BJ (cell line): ENCODE measurements around a stretch of chr11.

DNA sequence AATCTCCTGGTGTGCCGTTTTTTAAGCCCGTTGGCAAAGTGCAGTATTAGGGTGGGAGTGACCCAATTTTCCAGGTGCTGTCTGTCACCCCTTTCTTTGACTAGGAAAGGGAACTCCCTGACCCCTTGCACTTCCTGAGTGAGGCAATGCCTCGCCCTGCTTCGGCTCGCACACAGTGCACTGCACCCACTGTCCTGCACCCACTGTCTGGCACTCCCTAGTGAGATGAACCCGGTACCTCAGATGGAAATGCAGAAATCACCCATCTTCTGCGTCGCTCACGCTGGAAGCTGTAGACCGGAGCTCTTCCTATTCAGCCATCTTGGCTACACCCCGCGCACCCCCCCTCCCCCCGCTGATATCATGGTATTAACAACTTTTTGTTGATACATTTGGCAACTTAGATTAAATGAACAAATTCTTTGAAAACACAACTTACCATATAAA lies 18.3 kb upstream of the PRDM11 start:
- CAGE, long polyA plus RNA: no peak
- RRBS: no CpG with 5 or more reads among the region's 13 CpGs

DNA sequence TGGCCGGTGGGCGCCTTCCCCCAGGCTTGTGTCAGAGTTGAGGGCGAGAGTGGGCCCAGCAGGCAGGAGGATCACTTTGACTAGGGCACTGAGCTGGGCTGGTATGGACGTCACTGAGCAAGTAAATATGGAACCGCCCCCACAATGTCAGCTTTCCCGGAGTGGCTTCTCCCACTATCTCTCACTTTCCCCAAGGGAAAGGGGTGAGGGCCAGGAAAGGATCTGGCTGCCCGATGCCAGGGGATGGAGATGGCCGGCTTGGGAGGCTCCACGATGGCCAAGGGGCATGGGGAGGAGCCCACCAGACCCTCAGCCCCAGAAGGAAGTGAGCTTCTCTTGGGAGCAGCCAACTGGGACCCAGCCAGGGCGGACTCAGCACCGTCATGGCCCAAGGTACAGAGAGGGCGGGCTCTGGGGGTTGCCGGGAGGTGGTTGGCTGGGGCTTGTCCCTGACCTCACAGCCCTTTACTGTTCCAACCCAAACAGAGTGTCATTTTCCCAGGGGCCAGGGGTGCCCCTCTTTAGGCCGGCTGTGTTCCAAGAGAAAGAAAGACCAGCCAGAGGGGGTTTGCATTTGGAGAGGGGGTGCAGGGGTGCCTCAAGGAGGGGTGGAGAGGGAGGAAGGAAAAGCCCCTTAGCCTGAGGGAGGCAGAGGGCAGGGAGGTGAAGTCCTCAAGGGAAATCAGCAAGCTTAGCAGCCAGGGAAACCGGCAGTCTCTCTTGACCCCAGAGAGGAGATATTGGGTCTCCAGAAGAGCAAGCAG lies 8.8 kb downstream of the PRDM11 start:
- CAGE, long polyA plus RNA: no peak
- RRBS: 24% methylated on average over 5 of the region's 15 CpGs

- CAGE, long polyA plus RNA: no peak
- RRBS: no CpG with 5 or more reads among the region's 3 CpGs
Measured at GRCh38 chr11:45259516-45260076, 26.5 kb downstream of the SYT13 start.

GRCh38 chr11:45411145-45411916 lies 125.2 kb upstream of the SYT13 start:
- CAGE, long polyA plus RNA: no peak
- RRBS: 5% methylated on average over 2 of the region's 7 CpGs

GRCh38 chr11:45658275-45659185 lies 6.9 kb downstream of the CHST1 start:
- CAGE, long polyA plus RNA: no peak
- RRBS: 5% methylated on average over 10 of the region's 24 CpGs

GRCh38 chr11:45721907-45722484 lies 56.6 kb upstream of the CHST1 start:
- CAGE, long polyA plus RNA: no peak
- RRBS: no CpG with 5 or more reads among the region's 17 CpGs

DNA sequence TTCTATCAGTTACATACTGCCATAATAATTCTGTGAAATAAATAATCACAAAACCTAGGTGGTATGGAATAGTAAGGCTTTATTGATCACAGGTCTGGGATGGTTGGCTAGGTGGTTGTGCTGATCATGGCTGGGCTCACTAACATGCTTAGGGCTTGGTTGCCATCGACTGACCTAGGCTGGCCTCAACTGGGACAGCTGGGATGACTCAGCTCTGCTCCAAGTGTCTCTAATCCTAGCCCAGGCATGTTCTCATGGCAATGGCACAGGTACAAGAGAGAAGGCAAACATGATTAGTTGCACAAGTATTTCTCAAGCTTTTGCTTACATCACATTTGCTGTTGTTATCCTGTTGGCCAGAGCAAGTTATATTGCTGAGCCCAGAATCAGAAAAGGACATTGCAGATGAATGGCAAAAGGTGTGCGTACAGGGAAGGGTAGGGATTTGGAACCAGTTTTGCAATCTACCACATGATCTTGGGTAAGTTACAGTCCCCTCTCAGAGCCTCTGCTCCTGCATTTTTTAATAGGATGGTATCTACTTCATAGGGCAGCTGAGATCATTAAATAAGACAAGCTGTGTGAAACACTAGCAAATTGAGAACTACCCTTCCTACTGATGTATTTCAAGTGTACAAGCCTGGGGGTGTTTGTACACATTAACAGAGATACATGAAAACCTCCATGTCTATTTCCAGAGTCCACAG lies 68.4 kb upstream of the SLC35C1 start:
- CAGE, long polyA plus RNA: no peak
- RRBS: no CpG with 5 or more reads among the region's 2 CpGs

DNA sequence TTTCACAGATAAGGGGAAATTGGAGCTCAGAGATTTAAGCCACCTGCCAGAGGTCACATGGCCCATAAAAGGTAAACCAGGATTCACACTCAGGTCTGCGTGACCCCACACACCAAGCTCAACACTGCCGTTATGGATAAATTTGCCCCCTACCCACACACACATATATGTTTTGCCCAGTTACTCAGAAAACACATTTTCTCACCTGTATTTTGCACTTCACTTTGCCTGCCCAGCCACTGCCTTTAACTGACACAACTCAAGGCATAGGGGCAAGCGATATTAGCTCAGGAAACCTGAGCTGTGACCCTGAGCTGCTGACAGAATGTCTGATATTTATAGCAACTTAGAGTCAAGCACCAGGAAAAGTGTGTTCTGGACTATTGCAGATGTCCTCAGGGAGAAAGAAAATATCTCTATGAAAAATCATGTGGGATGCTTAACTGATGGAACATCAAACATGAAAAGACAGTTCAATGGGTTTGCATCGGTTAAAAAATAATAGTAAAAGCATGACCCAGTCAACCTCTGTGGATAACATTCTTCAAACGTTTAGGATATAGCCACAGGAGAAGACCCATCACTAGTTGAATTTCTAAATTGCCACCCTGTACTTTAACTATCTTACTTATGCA lies 63.9 kb upstream of the SLC35C1 start:
- CAGE, long polyA plus RNA: no peak
- RRBS: no CpG with 5 or more reads among the region's 5 CpGs

DNA sequence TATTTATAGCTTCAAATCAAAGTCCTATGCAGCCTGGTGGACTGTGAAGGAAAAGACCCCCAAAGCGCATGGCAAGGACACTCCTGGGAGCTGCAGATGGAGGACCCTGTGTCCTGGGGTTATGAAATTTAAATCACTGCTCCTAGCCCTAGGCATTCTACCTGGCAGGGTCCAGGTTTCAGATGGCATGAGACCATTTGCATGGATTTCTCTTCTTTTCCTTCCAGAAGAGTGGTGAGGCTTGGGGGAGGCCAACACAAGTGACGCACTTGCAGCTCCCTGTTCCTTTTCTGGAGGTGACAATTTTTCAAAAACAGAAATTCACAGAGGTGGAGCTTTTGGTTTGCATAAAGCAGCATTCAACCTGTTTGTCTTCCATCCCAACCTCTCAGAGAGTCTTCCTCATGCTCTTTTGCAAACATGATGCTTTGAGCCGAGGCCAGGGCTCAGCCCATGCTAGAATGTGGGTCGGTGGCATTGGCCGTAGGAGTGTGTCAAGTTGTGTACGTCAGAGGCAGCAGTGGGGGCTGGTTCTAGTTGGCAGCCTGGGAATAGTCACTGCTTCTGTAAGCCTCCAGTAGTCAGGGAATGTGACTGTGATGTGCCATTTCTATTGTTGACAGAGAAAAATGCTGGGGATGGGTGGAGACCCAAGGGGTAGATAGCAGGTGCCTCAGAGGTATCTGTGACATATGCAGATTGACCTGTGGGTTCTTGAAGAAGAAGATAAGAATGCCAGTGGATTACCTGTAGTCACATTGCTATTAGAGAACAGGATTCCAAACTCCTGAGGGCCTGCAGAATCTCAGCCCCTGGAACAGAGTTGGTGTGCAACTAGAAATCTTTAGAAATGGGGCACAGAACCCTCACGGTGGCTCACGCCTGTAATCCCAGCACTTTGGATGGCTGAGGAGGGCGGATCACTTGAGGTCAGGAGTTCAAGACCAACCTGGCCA lies 6.5 kb downstream of the CRY2 start:
- CAGE, long polyA plus RNA: no peak
- RRBS: no CpG with 5 or more reads among the region's 9 CpGs

- CAGE, long polyA plus RNA: no peak
- RRBS: no CpG with 5 or more reads among the region's 11 CpGs
Measured at GRCh38 chr11:45880966-45881659, 4.3 kb upstream of the MAPK8IP1 start.

- CAGE, long polyA plus RNA: no peak
- RRBS: no CpG with 5 or more reads among the region's 3 CpGs
Measured at GRCh38 chr11:45881660-45882241, 3.7 kb upstream of the MAPK8IP1 start.

- CAGE, long polyA plus RNA: no peak
- RRBS: no CpG with 5 or more reads among the region's 10 CpGs
Measured at GRCh38 chr11:45882399-45883129, 2.9 kb upstream of the MAPK8IP1 start.

DNA sequence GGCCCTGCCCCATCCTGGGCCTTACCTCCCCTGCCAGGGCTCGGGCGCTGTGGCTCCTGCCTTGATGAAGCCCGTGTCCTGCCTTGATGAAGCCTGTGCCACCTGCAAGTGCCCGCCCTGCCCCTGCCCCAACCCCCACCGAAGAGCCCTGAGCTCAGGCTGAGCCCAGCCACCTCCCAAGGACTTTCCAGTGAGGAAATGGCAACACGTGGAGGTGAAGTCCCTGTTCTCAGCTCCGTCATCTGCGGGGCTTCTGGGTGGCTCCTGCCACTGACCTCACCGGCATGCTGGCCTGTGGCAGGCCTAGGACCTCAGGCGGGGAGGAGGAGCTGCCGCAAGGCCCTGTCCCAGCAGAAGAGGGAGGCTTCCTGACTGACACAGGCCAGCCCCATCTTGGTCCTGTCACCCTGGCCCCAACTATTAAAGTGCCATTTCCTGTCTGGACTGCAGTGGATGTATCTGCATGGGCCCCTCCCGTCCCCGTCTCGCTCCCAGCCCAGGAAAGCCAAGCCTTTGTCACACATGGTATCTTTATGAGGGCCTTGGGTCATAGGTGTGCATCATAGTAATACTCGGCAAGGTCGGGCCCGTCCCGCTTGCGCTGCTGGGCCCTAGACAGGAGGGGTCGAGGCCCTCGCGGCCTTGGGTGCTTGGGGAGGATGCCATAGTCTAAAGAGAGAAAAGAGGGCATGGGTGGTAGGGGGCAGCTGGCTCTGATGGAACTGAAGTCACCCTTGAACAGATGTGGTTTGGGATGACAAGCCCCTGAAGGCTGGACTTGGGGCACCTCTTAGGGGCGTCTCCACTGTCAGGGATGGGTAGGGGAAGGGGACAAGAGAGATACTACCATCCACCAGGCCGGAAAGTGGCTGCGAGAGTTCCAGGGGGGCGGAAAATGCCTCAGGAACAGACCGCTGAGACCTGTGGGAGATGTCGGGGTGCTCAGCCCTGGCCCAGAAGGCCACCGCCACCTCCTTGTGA lies 759 bp downstream of the FREY1 start:
- CAGE, long polyA plus RNA: no peak
- RRBS: no CpG with 5 or more reads among the region's 29 CpGs

DNA sequence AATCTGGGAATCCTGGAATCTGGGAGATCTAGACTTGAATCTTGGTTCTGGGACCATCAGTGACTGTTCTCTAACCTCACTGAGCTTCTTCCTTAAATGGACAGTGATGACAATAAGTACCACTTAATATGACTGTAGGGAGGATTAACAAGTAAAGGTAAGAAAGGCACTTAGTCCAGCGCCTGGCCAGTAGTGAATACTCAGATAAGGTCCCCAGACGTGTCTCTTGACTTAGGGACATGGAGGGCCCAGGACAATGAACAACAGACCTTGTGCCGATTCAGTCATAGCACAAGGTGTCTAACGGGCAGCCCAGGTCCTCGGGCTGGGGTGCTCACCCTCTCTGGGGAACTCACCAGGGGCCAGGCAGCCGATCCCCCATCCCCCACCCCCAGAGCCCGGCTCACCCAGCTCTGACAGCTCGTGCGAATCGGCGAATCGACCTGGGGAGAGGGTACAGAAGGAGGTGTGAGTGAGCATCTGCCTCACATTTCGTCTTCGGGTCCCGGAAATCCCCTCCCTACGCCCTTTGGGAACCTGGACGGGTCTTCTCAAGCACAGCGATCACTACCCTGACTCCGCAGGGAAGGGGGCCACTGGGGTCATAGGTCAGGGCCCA lies 517 bp downstream of the PEX16 start:
- CAGE, long polyA plus RNA: no peak
- RRBS: 1% methylated on average over 7 of the region's 19 CpGs

DNA sequence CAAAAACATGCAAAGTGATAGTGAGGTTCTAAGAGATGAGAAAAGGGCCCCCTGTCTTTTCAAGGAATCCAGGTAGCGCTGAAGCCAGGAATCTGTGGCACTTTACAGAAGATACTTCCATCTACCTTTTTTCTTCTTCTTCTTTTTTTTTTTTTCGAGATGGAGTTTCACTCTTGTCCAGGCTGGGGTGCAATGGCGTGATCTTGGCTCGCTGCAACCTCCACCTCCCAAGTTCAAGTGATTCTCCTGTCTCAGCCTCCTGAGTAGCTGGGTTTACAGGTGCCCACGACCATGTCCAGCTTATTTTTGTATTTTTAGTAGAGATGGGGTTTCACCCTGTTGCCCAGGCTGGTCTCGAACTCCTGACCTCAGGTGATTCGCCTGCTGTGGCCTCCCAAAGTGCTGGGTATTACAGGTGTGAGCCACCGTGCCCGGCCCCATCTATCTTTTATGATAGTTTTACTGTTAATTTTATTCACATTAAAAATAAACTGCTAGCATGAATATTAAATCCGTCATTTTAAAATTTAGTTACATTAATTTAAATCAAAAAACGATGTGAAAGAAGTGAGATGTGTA lies 84.8 kb downstream of the LARGE2 start:
- CAGE, long polyA plus RNA: no peak
- RRBS: no CpG with 5 or more reads among the region's 11 CpGs

DNA sequence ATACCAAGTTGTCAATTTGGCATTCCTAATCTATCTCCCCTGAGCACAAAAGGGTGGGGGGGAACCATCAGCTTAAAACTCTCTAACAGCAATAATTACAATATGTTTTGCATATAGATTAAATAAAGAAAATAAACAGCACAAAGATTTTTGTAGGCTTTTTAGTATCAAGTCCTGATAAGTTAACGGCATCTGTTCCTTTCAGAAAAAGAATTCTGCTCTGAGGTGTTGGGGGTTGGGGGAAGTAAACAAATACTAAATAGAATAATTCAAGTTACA lies 15.1 kb downstream of the PHF21A start:
- CAGE, long polyA plus RNA: no peak
- RRBS: no CpG with 5 or more reads among the region's 1 CpG

GRCh38 chr11:46248449-46249092 lies 28.9 kb upstream of the CREB3L1 start:
- CAGE, long polyA plus RNA: no peak
- RRBS: no CpG with 5 or more reads among the region's 11 CpGs

- CAGE, long polyA plus RNA: start-site peak on the plus strand at chr11:46278005-46278068, 552 and 496 reads in 2 replicates
- RRBS: 2% methylated on average over 18 of the region's 38 CpGs
Measured at GRCh38 chr11:46277802-46278199, 339 bp downstream of the CREB3L1 start.

DNA sequence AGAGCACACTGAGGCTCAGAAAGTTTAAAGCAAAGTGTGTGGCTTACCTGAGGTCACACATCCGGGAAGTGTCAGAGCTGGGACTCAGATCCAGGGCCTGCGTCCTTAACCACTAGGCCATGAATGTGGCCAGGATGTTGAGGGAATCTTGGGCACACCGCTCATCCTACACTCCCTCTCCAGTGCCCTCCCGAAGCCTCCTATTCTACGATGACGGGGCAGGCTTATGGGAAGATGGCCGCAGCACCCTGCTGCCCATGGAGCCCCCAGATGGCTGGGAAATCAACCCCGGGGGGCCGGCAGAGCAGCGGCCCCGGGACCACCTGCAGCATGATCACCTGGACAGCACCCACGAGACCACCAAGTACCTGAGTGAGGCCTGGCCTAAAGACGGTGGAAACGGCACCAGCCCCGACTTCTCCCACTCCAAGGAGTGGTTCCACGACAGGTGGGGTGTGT lies 27.2 kb upstream of the DGKZ start:
- CAGE, long polyA plus RNA: no peak
- RRBS: no CpG with 5 or more reads among the region's 16 CpGs

GRCh38 chr11:46348067-46348658 lies 900 bp downstream of the DGKZ start:
- CAGE, long polyA plus RNA: no peak
- RRBS: 0% methylated on average over 4 of the region's 14 CpGs